Gallbladder (tissue), 1 donor: ENCODE measurements around a stretch of chr20.

DNA sequence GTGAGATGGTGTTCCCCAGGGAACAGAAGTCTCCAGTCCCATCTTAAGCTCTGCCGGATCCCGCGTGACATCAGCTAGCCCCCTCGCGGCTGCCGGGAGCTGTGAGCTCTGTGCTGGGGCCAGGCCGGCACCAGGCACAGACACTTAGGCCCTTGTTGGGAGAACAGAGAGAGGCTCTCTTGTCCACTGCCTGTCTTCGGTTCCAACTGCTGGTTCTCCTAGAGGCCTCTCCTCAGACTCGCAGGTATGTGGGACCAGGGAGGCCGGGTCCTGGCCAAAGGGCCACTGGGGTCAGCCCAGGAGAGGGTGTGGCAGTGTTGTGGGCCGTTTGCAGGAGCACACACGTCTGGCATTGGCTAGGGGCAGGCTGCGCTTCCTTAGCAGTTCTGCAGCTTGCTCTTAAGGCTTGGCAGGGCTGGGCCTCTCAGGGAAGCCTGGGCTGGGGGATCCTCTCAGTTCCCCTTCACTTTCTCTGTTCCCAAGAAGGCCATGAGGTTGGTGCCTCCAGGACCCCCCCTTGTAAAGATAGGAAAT, 6.3 kb downstream of the SGK2 start:
- PRO-cap, result no peak

DNA sequence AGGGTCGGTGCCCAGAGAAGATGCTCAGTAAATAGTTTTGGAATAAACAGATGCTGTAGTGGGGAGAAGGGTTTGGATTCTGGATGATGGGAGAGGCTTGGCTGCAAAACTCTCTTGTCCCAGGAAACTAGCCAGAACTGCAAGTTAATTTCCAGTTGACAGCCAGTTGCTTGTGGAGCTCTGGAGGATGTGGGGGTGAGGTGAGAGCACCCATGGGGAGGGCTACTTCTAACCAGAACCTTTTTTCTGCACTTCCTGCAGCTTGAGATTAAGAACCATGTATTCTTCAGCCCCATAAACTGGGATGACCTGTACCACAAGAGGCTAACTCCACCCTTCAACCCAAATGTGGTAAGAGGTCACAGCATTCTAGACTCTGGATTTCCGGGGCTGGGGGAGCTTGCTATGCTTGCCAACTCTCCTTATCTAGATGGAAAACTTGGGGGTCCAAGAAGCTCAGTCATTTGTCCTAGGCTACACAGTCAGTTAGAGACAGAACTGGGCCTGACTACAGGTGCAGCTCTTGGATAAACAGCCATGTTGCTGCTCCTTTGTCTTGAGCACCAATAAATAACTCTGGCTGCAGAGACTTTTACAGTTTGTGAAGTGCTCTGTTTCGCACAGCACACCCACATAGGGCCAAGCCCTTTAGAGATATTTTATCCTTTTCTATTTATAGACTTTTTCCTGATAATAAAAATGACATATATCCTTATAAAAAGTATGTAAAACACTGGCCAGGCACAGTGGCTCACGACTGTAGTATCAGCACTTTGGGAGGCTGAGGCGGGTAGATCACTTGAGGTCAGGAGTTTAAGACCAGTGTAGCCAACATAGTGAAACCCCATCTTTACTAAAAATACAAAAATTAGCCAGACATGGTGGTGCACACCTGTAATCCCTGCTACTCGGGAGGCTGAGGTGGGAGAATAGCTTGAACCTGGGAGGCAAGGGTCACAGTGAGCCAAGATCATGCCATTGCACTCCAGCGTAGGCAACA, 10.7 kb upstream of the IFT52 start:
- PRO-cap, result no peak

DNA sequence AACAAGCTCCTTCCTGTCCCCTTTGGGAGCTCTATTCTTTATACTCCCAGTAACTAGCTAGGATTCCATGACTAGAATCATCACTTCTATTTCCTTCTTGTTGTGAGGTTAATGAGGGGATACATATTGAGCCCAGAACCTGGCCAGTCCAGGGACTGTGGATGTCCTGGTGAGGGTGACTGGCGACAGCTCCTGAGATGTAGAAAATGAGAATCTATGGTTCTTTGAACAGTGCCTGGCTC, 21.9 kb upstream of the TOX2 start:
- PRO-cap, result no peak

DNA sequence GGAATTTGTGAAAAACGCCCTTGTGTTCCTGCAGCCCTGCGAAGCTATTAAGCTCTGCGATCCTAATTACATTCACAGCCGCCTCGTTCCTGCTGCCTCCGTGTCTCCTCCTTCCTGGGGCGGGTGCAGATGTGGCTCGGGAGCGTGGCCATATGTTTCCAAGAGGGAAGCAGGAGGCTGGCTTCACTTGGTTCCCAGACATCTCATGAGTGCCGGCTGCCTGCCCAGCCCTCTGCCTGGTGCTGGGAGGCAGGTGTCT, 124.1 kb downstream of the TOX2 start:
- PRO-cap, result no peak

- PRO-cap, result no peak
Measured at GRCh38 chr20:44054835-44055590, 132.0 kb downstream of the JPH2 start.

GRCh38 chr20:44074193-44075213, 112.5 kb downstream of the JPH2 start:
- PRO-cap, result no peak

DNA sequence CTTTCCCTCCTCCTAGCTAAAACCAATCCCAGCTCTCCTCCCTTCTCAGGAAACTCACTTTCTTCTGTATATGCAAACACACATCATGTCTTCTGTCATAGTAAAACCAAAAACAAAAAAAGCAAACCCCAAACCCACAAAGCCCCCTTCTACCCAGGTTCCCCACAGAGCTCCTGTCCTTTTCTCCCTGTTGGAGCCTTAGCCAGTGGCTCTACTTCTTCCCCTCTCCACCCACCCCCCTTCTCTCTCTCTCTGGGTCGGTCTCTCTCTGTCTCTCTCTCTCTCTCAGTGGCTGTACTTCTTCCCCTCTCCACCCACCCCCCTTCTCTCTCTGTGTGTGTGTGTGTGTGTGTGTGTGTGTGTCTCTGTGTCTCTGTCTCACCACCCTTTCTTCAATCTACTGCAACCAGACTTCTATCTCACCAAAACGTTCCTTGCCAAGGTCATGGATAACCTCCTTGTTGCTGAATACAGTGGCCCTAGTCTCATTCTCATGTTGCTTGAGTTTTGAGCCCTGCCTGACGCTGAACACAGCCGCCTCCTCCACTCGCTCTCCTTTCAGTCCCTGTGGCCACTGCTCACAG, 8.7 kb upstream of the OSER1 start:
- PRO-cap, result no peak

DNA sequence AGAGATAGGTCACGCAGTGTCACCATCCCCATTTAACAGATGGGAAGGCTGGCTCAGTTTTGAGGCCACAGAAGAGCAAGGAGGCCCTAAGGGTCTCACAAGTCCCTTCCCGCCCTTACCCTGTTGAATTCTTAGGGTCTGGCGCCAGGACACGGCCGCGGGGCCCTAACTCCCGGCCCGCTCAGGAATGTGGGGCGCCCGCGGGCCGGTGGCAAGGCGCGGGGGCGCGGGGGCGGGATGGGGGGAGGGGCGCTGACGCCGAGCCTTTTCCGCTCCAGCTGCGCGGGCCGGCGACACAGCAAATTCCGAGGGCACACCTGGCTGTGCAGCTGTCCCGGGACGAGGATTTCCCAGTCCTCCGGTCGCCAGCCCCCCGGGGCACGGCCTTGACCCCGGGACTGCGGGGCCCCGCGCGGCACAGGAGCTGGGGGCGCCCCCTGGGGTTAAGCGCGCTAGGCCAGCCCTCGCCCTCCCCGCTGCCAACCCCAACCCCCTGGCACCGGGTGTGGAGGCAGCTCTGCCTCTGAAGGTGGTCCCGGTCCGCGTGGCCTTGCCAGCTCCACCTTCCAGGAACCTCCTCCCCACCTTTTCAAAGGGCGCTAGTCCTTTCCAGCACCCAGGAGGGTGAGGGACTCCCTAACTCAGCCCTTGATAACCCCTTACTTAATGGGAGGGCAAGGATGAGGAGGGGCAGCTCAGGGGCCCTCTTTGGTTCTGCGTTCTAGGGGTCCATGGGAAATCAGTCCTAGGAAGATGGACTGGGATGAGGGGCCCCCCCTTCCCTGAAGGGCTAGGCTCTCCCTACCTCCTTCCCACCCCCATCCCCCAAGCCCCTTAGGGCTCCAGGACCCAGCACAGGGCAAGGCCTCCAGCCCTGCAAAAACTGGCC, 10.1 kb upstream of the R3HDML start:
- PRO-cap, result no peak

- PRO-cap, result bidirectional peak, plus-strand start at chr20:44410422, minus-strand start at chr20:44410271
Measured at GRCh38 chr20:44410127-44410672, 54.7 kb downstream of the HNF4A start.

DNA sequence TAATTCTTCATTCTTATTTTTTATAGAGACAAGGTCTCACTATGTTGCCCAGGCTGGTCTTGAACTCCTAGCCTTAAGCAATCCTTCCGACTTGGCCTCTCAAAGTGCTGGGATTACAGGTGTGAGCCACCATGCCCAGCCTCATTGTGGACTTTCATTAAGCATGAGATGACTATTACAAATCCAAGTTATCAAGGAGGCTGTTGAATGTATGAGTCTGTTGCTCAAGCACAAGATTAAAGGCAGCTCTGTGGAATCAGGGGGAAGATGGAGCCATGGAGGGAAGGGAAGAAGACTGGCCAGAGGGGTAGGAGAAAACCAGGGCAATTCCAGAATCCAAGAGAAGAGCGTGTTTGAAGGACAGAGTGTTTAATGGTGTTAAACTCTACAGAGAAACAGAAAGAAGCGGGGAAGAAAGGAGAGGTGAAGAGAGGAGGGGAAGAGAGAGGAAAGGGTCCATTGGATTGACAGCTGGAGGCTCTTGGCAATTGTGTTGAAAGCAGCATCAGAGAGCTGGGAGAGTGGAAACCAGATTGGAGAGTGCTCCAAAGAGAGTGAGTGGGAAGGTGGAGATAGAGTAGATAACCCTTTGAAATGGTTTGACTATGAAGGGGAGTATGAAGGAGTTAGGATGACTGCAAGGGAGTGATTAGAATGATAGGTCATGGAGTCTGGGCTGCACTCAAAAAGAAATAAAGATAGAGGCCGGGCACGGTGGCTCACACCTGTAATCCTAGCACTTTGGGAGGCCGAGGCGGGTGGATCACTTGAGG, 49.7 kb upstream of the TTPAL start:
- PRO-cap, result no peak

- PRO-cap, result no peak
Measured at GRCh38 chr20:44491576-44492421, 16.1 kb downstream of the TTPAL start.

DNA sequence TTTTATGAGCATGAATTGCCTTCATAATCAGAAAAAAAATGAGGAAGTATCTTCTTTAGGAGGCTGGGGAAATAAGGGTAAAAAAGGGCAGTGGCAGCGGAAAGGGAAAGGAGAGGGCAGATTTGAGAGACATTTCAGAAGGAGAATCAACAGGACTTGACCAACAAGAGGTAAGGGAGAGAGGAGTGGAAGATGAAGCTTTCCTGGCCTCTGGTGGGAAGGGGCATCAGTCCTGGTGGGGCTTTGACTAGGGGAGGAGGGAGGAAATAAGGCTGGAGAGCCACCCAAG, 14.4 kb upstream of the SERINC3 start:
- PRO-cap, result no peak

DNA sequence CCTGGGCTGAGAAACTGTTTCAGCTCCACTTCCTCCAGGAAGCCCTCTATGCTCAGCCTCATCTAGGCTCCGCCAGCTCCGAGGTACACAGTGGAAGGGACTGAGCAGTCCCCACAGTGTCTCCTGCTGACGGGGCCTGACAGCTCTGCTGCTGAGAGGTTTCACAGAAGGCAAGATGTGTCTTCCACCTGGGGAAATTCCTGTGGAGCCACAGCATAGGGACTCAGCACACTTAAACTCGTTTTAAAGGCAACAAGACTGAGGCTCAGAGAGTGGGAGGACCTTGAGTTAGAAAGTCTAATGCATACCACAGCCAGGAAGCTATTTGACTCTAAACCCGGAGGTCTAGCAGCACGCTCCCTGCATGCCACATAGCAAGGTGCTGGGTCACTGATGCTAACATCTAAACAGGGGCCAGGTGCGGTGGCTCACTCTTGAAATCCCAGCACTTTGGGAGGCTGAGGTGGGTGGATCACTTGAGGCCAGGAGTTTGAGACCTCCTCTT, 6.8 kb downstream of the ADA start:
- PRO-cap, result no peak

DNA sequence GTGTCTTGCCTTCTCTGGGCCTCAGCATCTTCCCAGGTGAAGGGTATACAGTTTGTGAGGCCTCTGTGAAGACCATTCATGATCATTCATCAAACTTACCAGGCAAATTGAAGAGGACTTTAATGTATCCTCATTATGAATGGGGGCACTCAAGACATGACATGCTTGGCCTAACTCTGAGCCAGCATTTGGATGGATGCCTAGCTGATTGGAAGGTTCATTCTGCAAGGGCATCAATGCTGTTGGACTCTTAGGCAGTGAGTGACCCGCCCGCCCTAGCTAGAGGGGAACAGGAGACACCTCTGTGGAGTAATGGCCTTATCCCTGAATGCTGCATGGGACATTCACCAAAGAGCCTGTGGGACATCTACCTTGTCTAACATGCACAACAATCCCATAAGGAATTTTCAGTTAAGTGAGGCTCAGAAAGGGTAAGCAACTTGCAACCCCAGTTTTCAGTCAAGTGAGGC, 522 bp downstream of the CCN5 start:
- PRO-cap, result no peak

DNA sequence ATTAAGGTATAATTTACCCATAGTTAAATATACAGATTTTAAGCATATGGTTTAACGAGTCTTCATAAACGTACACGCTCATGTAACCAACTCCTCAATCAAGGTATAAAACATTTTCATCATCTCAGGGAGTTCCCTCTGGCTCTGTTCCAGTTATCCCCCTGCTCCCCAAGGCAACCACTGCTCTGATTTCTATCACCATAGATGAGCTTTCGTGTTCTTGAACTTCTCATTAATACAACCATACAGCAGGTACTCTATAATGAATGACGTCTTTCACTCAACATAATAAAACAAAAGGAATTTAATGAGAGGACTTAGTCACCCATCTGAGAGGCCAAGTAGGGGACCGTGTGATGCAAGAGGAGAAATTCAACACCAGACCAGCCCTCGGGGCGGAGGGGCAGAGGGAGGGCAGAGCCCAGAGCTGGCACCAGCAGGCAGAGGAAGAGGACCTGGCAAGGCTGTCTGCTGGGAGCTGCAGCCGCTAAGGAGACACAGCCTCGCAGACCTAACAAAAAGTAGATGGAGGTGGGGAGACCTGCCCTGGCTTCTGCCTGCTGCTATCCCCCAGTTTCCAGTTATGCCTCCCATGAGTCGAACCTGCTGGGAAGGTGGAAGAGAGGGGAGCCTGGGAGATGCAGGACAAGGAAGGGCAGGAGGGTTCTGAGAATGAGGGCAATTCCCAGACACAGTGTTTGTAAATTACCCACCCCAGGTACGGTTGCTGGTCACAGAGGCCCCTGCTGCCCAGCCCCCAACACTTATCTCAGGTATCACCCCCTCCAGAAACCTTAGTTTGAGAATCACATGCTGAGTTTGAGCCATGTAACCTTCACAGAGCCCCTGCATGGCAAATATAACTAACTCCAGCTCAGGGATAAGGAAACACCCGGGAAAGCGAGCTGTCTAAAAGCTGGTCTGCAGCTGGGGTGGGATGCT, 13.8 kb downstream of the CCN5 start:
- PRO-cap, result no peak

- PRO-cap, result no peak
Measured at GRCh38 chr20:45326301-45326782, 18.2 kb upstream of the MATN4 start.

DNA sequence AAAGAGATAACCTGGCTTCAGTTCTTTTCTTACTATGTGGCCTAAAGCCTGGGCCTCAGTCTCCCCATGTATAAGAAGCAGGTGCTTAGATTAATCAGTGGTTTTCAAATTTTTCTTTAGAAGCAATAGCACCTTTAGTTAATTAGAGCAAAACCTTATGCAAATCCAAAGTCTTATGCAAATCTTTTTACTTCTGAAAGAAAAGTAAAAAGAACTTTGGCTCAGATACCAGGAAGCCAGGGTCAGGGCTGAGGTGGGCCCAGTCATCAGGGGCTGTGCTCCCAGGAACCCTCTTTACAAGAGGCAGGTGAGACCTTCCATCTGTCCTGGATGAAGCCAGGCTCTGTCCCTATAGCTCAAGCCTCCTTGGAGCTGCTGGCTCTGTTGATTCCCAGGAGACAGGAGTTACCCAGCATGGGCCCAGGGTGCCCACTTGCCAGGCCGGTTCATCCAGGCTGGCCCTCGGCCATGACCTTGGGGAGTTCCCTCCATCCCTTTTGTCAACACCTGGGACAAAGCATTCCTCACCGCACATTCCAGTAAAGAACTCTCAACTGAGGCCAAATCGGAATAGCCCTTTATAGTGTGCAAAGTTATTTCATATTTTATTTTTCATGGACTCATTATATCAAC, 18.9 kb downstream of the SDC4 start:
- PRO-cap, result no peak

GRCh38 chr20:45330076-45330744, 18.0 kb downstream of the SDC4 start:
- PRO-cap, result no peak

GRCh38 chr20:45340980-45341325, 7.3 kb downstream of the SDC4 start:
- PRO-cap, result no peak

DNA sequence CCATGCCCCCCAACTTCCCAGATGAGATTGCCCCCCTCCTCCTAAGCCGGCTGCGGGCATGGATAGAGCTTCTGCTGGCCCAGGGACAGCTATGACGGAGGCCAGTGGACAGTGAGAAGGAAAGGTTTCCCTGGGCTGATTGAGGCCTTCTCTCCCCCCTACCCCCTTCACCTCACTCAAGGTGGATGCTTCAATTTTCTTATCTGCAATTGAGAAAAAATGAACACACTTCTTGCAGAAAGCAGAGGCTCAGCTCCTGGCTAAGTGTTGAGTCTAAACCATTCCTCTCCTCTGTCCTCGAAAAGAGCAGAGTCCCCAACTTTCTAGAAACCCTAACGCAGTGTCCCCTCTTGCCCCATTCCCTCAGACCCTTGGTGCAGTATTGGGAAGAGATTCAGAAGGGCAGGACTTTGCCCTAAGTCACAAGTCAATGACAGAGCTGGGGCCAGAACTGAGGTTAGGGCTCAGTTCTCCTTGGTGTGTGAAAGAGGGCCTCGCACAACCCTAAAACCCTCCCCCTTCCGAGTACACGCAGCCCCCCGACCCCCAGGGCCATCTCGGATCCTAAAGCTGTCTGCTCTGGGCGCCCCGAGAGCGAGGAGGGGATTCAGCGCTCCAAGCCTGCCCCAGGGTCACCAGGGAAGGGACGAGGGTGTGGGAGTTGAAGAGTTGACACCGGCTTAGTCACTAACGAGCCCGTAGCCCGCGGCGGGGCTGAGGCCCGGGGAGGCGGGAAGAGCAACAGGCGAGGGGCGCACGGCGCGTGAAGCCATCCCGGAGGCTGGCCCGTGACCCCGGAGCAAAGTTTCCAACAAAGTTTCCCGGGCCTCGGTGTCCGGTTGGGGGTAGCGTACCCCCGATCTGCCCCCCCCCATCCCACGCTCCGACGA, 607 bp downstream of the SDC4 start:
- PRO-cap, result no peak